ENCODE data around the genes NYX and KDM6A.

DNA sequence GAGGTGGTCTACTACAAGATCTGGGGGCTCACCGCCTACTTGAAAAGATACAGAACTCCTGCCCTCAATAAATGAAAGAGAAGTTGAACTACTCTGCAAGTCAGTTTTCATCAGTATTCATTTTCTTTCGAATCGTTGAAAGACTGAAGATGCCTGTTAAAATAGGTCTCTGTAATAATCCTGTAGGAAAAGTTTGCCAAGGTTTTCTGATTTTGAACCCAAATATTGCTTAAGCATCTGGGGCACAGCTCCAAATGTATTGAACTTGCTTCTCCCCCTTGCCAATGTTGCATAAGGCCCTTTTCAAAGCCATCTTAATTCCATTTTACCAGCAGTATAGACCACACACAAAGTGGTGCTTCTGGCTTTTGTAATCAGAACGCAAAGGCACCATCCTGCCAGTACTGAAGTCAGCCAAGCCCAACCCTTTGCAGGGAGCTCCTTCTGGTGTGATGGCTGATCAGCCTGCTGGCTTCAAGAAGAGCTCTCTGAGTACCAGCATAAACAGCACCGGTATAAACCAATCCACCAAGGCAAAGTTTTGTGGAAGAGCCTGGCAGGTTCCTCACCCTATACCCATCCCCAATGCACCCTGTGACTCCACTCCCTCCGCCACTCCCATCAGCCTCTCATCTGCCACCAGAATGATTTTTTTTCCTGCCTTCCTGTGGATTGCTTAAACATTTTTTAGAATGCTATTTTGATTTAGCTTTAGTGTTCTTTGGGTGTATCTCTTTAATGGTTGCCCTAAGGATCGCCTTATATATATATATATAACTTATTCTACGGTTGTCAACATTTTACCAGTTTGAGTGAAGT is 39.2 kb upstream of the USP9X start:
- PRO-cap = no peak

GRCh38 chrX:41118599-41119397 is 33.6 kb downstream of the USP9X start:
- PRO-cap = no peak

DNA sequence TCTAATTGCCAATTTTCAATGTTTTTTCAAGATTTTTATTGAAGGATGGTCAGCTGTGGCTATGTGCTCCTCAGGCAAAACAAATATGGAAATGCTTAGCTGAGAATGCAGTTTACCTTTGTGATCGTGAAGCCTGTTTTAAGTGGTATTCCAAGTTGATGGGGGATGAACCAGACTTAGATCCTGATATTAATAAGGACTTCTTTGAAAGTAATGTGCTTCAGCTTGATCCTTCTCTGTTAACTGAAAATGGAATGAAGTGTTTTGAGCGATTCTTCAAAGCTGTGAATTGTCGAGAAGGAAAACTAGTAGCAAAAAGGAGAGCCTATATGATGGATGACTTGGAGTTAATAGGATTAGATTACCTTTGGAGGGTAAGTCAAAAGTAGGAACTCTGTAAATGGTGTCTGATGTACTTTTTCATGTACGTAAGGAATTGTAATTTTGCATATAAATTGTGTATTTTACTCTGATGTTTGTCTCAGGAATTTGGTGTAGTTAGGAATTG is 80.7 kb downstream of the USP9X start:
- PRO-cap = no peak

DNA sequence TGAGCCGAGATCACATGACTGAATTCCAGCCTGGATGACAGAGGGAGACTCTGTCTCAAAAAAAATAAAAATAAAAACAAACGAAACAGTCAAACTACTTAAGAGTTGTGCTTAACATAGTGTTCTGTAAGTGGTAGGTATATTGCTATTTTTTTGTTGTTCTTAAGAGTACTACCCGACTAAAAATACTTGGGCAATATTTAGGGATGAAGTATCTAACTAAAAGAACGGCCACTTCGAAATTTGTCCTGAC is 2.6 kb downstream of the DDX3X start:
- PRO-cap = no peak

DNA sequence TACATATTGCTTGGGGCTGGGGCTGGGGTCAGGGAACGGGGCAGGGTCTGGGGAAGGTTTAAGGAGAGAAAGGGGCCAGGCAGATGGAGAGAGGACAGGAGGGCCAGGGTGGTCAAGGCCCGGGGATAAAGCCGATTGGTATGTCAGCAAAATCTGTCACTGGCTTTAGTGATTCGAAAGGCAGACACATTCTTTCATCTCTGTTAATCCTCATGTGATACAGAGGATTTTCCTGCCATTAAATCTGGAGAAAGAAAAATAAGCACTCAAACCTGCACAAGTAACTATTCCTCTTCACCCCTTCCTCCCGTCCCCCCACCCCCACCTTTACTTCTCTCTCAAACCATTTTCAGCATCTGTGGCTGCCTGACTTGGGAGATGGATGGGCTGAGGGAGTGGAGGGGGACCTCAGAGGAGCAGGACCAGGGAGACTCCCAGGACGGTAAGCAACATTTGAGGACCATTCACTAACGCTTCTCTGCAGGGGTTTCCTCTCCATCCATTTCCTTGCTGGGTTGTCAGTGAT is at the start of gene NYX:
NYX (plus strand) TSS at position 269 of the 526 bp plus-strand sequence.
- PRO-cap = no peak

DNA sequence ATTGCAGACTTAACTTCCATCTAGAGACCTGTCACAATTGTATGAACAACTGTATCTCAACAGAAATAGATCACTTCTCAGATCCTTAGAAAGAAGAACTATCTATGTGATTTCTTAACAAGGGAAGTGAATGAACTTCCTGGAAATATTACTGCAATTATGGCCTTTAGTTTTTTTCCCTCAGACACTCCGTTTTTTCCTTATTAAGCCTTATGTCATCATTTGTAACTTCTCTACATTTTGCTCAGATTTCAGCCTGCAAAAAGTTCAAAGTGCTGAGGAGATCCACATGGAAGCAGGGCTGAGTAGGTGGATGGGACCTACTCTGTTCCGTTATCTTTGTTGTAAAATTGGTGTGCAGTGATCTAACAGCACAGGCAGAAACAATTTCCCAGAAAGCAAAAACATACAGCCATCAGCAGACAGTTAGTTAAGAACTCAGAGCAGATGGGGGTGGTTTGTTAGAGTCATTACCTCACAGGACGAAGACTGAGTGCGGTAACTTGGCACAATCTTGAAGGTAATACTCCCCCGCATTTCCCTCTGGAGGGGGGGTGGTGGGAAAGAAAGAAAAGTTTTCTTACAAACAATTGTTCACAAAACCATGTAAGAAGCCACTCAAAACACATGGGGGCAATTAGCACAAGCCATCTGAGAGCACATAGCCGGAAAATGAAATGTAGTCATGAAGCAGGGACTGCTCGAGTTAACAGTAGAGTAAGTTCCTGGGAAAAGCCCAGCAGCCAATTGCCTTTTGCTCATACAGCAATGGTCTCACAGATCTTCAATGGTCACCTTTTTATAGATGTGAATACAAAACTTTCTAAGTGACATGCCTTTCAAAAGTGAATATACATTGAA is 112.4 kb downstream of the NYX start:
- PRO-cap = no peak

- PRO-cap = no peak
Measured at GRCh38 chrX:41578193-41578632, 110.6 kb upstream of the GPR34 start.

DNA sequence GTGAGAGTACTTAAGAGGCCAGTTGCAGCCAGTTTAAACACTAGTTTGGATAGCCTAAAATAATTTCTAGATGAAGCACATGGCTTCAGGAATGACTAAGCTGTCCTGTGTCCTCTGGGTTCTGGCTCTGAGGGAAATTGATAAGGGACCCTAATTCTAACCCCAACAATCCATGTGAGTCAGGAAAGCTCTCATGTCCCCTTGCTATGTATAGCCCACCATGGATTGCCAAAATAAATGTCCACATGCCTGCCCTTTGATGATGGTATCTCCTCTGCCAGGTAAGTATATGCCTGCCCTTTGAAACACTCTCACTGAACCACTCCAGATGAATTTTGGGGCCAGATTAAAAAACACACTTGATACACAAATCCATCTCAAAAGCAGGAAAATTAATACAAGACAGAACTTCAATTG is 3.4 kb upstream of the GPR82 start:
- PRO-cap = no peak

DNA sequence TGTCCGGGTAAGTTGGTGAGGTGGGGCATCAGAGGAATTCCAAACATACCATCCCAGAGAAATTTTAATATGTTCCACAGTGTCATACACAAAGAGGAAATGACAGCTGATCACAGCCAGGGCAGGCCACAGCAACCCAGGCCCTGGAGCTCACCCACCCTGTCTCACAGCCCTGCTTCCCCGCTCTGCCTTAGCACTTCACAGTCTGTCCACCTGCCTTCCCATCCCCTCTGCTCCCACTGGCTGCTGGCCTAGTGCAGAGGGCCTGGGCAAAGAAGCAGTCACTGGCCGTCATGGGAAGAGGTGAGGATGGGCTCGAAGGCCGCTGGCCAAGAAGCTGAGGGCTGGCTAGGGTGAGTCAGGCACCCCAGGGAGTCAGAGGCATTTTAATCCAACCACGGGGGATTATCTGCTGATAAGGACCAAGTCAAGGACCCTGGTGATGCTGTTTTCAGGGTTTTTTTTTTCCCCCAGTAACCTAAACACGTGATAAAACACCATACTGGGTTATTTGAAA is 3.1 kb downstream of the NDP start:
- PRO-cap = no peak

GRCh38 chrX:44225515-44225902 is 118.0 kb downstream of the EFHC2 start:
- PRO-cap = no peak

GRCh38 chrX:44450620-44450992 is 92.1 kb downstream of the FUNDC1 start:
- PRO-cap = no peak

DNA sequence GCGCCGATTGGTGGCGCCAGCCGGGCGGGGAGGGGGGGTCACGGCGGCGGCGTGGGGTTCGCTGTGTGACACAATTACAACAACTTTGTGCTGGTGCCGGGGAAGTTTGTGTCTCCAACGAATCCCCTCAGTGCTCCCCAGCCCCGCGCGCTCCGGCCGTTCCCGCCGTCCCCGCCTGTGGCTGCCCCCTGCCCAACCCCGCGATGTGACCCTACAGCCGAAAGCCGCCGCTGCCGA is at the start of gene KDM6A:
KDM6A (plus strand) TSS at position 77 of the 237 bp plus-strand sequence.
- PRO-cap = bidirectional peak, plus-strand start at position 82 of the sequence, minus-strand start outside the sequence

GRCh38 chrX:44947862-44948578 is 75.0 kb downstream of the KDM6A start:
- PRO-cap = no peak

DNA sequence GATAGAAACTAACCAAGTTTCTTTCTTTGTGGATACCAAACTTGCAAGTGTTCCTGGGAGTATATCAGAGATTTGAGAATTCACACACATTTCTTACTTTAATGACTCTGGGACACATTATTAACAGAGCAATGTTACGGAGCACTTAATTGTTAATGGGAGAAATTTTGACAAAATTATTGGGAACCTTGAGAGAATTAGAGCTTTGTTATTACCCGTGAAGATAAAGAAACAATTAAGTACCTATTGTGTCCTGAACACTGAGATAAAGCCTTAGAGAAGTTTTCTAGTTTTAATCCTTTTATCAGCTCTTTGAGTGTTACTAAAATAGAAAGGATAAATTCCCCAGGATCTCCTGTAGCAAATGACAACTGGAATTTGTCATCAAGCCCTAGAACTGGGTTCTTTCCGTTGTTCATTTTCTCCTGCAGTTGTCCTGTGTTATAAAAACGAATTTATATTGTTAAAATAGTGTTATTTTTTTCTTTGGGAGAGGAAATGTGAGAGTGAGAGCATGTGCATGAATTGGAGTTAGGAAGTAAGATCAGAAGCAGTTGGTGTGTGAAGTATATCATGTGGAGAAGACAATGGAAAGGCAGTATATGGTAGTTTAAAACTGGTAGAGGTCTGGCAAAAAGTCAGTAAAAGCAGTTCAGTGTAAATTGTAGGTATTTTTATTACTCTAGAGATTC is 87.3 kb downstream of the KDM6A start:
- PRO-cap = no peak

DNA sequence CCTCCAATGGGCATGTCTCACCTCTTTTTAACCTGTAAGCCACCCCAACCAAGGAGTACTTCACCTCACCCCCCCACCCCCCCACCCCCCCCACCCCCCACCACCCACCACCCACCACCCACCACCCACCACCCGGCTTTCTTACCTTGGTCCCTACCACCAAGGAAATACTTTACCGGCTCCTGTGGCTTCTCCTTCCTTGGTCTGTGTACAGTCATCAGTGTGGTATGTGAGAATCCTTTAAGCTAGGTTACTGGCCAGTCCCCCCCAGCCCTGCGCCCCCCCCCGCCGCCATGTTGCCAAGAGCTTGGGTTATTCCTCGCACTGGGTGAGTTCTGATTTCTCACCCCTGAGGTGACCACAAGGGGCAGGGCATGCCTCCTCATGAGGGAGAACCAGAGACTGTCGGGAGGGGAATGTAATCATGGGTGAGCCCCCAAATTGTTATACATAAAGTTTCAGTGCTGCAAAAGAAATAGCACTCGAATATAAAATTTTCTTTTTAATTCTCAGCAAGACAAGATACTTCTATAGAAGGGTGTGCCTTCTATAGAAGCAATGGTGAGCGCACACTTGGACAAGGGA is 133.0 kb downstream of the KDM6A start:
- PRO-cap = no peak

DNA sequence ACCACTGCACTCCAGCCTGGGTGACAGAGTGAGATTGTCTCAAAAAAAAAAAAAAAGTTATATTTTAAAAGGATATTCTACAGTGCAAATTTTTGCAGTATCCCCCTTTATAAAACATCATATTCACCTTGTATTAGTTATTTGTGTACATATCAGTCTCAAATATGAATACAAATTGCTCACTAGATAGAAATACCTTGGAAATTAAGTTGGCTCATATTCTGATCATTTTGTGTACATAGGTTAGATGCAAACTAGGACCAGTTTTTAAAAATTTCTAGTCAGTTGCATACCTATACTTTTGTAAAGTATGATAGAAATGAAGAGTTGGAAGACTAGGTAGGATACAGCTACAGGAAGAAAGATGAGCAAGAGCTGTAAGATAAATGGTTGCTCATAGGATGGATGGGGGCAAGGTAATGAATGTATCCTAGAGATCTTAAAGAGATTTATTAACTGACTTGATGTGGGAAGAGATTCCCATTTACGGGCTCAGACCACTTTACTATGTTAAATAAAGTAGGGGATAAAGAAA is 156.6 kb downstream of the KDM6A start:
- PRO-cap = no peak

DNA sequence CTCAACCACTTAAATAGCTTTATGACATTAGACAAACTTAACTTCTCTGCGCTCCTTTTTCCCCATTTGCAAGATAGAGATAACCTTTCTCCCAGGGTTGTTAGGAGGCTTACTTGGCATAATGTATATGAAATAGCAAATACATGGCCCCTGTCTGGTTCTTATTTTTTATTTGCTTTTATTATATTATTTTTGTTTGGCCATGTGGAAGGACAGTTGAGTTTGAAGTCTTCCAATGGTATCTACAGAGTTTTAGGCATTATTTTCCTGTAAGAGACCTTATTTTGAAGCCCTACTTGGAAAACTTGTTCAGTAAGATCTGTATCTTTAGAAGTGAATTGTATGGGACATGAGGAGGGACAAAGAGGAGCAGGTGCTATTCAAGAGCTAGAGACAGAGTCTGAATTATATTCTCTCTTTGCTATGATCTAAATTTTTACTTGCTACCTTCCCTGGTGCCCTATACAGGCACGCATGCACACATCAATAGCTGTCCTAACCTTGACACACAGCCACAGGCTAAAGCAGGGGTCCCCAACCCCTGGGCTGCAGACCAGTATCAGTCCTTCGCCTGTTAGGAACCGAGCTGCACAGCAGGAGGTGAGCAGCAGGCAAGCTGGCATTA is 95.3 kb downstream of the DIPK2B start:
- PRO-cap = no peak

DNA sequence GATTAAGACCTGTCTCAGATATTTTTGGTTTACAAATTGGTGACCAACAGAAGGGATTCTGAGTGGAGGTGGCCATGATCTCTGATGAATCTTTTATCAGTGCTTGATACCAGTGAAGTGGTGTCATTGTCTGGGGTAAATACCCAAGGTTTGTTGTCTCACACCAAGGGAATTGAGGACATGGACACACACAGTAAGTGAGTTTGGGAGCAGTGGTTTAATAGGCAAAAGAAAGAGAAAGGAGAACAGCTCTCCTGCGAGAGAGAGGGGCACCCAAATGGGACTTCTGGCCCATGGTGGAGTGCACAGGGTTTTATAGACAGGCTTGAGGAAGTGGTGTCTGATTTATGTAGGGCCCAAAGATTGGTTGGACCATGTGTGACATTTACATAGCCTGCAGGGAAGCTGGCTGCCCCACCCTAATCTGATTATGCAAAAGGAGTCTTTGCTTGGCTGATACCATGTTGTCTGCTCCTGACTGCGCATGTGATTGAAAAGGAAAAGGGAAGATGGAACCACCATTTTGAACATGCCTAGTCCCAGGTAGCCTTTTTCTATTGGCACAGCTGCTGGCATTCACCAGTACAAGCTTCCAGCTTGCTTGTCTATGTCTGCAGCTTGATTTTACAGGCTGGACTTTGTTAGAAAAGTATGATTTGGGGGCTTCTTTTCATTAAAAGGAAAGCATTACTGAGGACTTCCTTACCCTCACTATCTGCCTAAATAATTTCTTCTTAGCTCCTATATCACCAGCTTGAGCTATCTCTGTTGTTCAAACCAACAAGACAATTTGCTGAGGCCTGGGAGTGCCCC is 100.0 kb upstream of the DIPK2B start:
- PRO-cap = no peak

DNA sequence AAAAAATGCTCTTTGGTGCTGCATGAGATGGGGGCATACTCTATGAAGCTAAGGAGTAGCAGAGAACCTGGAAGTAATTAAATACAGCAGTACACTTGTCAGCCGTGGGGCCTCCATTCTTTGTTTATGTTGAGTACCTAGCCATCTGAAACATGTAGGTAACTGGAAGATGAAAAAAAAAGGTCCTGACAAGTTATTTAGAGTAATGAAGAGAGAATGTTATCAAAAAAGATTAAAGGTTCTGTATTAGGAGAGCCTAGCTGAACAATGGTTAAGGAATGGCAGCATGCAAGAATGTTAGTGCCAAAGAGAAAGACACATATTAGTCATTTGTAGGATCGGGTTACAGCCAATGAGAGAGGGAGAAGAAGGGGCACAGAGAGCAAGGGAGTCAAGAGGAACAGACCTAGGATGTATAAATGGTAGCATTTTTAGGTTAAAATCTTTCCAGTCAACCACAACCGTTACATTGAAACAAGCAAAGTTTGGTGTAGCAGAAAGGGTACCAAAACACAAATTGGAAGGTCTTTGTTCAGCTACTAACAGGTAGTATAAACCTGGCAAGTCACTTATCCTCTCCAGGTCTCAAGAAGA is 316.7 kb upstream of the DIPK2B start:
- PRO-cap = no peak

- PRO-cap = no peak
Measured at GRCh38 chrX:45766688-45767627, 566.3 kb upstream of the DIPK2B start.